Panc1 (cell line): ENCODE measurements around the gene ZNF622.

DNA sequence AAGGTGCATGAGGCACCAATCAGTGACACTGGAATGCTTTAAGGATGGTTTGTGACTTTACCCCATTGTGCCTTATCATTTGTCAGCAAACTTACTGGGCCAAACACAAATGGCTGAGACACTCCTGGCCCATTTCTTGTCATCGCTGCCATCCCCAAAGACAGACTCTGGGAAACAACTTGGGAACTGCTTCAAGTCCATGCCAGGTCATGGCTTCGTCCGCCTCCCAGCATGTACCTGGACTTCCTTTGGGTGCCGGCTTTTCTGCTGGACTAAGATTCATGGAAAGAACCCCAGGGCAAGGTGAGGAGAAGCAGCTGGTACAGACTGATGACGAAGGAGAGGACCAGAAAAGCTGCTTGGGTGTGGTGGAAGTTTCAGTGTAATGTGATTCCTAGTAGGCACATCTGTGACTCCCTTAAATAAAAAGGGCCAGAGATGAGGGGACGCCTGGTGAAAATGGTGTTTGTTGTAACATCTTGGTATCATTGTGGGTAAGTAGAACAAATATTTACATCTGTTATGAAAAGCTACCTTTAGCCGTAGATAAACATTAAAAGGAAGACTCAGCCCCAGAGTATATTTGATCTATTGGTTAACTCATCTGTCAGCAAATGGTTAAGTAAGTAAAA lies 33.6 kb downstream of the OTULINL start:
- RRBS, 2 experiments, result no CpG with 5 or more reads among the region's 7 CpGs

DNA sequence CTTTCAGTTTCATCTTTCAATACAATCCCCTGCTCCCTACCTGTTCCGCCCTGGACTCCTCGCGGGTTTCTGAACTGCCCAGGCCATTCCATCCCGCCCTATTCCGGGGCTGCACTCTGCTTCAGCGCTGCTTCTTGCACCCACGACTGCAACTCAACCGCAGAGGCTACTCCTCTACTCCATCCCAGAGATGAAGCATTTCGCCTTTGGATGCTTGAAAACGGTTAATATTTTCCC lies 761 bp upstream of the OTULIN start:
- RRBS, 2 experiments, result no CpG with 5 or more reads among the region's 10 CpGs

DNA sequence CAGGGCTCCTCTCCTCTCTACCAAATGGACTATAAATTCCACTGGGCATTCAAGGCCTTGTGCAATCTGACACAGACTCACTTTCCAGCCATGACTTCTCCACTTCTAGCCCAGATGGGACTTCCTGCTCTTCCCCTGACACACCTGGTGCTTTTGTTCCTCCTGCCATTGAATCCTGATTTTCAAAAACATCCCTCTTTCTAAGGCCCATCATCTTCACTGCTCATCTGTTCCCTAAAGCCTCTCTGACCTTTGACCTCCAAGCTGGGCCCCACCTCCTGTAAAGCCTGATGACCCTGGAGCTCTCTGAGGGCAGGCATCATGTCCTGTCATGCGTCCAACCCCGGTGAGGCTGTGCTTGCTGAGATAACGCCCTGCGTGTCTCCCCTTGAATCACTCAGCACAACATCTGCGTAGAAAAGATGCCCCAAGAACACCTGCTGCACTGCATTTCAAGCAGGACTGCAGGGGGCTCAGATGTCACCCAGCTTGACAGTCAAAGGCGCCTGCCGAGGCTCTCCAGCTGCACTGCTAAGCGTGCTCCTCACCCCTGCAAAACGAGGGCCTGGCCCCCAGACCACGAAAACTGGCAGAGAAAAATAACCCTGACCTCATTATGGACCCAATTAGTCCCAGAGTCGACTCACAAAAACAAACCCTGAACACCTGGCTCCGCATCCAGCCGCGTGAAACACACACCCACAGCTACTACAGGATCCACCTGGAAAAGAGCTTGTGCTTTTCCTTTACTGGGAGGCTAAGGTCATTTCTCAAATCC lies 78.0 kb downstream of the OTULIN start:
- RRBS, 2 experiments, result no CpG with 5 or more reads among the region's 14 CpGs

DNA sequence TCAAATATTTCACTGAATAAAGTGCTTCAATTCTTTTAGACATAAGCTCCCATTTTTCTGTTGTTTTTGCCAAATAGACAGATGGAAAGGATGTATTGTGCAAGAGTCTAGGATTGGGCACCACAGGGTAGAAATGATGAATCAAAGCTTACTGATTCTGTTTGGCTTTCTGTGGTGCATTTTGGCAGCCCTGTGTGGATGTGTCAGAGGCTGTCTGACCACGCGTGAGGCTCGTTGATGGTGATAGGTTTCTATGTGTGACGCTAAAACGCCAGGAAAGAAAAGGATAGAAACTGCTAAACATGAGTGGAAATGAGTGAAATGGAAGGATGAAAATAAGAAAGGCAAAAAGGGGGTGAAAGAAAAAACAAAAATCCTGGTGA lies 54.6 kb downstream of the ANKH start:
- RRBS, 2 experiments, result no CpG with 5 or more reads among the region's 5 CpGs

- RRBS, 2 experiments, result no CpG with 5 or more reads among the region's 23 CpGs
These were observed 1.4 kb downstream of the ANKH start for GRCh38 chr5:14869924-14870811.

DNA sequence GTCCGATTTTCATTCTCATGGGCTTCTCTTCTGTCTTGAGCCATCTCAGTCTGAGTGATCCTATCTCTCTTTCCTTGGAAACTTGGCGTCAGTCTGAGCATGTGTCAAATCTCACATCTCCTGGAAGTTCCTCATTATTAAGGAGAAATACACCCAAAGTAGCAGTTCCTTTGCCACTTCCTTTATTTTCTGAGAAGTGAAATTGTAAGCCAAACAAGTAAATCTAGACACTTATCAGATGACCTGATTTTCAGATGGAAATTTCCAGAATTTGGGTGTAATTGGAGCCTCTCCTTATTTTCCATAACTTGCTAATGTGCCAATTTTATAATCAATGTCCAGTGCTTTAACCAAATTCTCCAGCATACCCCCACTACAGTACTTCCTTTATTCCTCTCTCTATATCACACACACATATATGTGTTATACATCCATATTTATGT lies 127.0 kb upstream of the ANKH start:
- RRBS, 2 experiments, result no CpG with 5 or more reads among the region's 2 CpGs

GRCh38 chr5:15634997-15635744 lies 135.2 kb downstream of the FBXL7 start:
- RRBS, 2 experiments, result no CpG with 5 or more reads among the region's 1 CpG

DNA sequence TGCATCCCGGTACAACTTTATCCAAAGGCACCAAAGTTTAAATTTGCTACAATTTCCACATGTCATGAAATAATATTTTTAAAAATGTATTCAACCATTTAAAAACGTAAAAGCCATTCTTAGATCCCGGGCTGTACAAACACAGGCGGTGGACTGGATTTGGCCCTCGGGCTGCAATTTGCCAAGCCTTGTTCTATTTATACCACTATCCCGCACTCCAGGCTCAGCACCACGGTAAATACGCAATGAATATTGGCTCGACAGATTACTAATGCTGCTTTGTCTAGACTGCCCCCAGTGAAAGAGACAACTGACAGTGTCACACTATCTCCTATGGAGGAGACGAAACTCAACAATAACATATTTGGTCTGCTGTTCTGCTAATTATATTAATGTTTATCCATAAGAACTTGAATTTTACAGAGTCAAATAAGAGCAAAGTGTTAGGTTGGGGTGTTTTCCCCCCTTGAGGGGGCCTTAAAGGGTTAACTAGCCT lies 98.2 kb downstream of the MARCHF11 start:
- RRBS, 2 experiments, result 20 to 42% methylated on average over 2 of the region's 10 CpGs

DNA sequence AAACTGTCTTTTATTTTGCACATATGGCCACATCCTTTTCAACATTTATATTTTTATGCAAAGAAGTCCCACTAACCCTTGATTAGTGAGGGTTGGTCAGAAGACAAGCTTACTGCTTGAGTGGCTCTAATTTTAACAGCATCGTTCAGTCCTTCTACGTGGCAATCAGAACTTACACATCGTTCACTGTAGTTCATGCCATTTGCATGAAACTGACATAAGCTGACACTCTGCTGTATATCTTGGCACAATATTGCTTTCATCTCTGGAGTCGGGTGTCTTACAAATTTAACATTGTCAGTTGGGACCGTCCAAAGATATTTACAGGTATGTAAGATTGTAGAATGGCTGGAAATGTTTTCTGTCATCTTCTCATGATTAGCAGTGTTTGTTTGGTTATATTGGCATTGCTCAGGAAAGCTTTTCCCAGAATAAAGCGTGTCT lies 50.6 kb downstream of the MARCHF11 start:
- RRBS, 2 experiments, result no CpG with 5 or more reads among the region's 6 CpGs

- RRBS, 2 experiments, result no CpG with 5 or more reads among the region's 79 CpGs
These were observed at the start of gene ZNF622 for GRCh38 chr5:16464869-16466047. Gene ZNF622 (minus strand): TSS chr5:16465800.

- RRBS, 2 experiments, result no CpG with 5 or more reads among the region's 21 CpGs
These were observed 40.0 kb upstream of the ZNF622 start for GRCh38 chr5:16505238-16506446.

GRCh38 chr5:16520689-16521326 lies 55.2 kb upstream of the ZNF622 start:
- RRBS, 2 experiments, result no CpG with 5 or more reads among the region's 5 CpGs

DNA sequence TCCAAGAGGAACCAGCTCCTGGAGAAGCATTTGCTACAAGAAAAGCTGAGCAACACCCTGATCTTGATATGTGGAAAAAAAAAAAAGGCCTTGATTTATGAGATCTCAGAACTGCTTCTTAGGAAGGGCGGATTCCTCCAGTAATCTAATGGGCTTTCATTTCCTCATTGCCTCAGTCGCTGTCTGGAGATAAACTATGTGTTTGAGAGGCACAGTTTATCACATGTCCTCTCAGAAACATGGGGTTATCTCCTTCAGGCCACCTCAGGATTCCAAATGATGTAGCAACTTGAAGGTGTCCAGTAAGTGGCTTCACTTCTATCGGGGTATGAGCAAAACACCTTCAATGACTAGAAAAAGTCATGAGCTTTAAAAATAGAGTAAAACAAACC lies 56.5 kb upstream of the ZNF622 start:
- RRBS, 2 experiments, result no CpG with 5 or more reads among the region's 3 CpGs

- RRBS, 2 experiments, result no CpG with 5 or more reads among the region's 14 CpGs
These were observed 121.1 kb upstream of the RETREG1 start for GRCh38 chr5:16737568-16738656.

GRCh38 chr5:16855593-16855958 lies 80.5 kb downstream of the MYO10 start:
- RRBS, 2 experiments, result no CpG with 5 or more reads among the region's 4 CpGs

DNA sequence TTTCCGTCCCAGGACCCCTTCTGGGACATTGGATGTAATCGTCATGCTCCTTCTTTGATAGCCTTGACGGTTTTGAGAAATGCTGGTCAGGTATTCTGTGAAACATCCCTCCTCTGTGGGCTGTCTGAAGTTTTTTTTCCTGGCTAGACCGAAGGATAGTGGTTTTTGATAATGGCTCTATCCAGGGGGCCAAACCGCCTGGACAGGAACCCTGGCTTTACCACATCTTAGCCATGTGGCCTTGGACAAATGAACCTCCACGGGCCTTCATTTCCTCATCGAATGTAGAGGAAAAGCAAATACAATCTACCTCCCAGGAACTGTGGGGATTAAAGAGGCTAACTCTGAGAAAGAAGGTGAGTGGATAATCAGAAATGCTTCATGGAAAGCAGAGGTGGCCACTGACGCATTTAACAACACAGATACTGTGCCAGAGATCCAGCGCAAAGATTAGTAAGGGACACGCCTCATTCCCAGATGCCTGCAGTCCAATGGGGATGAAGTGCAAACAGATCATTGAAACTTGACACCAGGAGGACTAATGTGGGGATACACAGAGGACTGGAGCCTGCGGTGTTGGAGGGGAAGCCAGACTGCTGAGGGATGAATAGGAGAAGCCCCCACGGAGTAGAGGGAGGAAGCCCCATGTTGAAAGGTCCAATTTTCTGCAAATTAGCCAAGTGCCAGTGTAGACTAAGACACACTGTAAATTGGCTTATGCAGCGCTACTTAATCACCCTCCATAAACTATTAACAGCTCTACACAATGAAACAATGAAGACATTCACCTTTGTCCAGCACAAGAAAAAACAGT lies 41.7 kb downstream of the MYO10 start:
- RRBS, 2 experiments, result no CpG with 5 or more reads among the region's 13 CpGs

- RRBS, 2 experiments, result no CpG with 5 or more reads among the region's 3 CpGs
These were observed 4.8 kb downstream of the MYO10 start for GRCh38 chr5:16931330-16931730.

GRCh38 chr5:16933972-16934363 lies 2.1 kb downstream of the MYO10 start:
- RRBS, 2 experiments, result no CpG with 5 or more reads among the region's 6 CpGs

DNA sequence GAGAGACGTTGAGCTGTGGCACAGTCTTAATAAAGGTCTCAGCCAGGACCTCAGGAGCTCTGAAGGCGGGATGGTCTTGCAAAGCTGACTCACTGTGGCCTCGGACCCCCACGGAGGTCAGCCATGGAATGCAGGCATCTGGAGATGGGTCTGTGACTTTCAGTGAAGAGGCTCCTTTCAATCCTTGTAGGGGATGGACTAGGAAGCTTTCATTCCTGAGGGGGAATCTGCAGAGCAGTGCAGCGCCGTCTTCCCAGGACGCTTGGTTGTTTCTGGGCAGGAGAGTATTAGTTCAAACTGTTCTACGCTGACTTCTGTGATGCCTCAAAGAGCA lies 65.7 kb upstream of the BASP1 start:
- RRBS, 2 experiments, result no CpG with 5 or more reads among the region's 8 CpGs